ENCODE data around the gene QRFPR.

DNA sequence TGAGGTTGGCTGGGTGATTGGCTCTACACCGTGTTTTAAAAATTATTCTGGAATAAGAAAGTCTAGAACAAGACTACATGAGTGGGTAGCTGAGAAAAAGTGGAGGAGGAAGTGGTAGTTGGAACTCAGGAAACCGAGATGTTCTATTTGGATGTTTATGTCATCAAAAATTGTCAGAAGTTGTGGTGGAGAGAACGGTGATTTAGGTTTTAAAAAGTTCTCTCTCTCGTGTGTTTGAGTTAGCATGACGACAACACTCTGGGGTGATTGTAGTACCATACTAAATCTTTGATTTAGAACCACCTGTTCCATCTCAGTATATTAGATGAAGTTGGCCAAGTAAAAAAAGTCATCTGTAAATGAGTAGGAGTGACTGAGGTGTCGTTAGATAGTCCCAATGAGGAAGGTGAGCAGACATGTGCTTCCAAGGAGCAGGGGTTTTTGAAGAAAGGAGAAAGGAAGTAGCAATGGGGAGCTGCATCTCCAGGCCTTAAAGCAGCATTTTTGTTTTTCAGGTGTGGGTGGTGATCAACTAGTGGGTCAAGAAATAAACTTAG, 41.5 kb upstream of the FABP2 start:
- PRO-cap = no peak
- RAMPAGE, long total RNA = no peak

GRCh38 chr4:119478913-119479233, 149.7 kb downstream of the PDE5A start:
- PRO-cap = no peak
- RAMPAGE, long total RNA = no peak

GRCh38 chr4:119954477-119954984, 112.1 kb downstream of the MAD2L1 start:
- PRO-cap = no peak
- RAMPAGE, long total RNA = no peak

- PRO-cap = bidirectional peak, plus-strand start at chr4:120518266, minus-strand start at chr4:120518107
- RAMPAGE, long total RNA = no peak
Measured at GRCh38 chr4:120517889-120518451, 404.6 kb downstream of the PRDM5 start.

DNA sequence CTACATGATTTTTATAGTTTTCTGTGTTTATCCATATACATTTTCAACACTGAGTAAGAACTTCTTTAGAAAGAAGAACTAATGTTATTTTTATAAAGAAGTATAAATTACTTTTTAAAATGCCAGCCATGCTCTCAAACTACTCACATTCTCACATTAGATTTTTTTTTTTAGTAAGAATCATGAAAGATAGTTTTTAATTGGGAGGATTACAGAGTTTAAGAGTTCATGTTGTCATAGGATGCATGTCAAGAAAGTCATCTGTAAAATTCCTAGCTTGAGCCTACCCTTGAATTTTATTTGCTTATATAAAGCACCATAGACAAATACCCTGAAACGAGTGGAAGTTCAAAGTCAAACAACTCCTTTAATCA, 17.7 kb upstream of the TNIP3 start:
- PRO-cap = no peak
- RAMPAGE, long total RNA = start-site peak on the minus strand centred at position 284 of the sequence, 713 bp wide, 7 reads

- PRO-cap = no peak
- RAMPAGE, long total RNA = no peak
Measured at GRCh38 chr4:121380804-121381291, at the start of gene QRFPR. Gene QRFPR (minus strand): TSS chr4:121381018.

DNA sequence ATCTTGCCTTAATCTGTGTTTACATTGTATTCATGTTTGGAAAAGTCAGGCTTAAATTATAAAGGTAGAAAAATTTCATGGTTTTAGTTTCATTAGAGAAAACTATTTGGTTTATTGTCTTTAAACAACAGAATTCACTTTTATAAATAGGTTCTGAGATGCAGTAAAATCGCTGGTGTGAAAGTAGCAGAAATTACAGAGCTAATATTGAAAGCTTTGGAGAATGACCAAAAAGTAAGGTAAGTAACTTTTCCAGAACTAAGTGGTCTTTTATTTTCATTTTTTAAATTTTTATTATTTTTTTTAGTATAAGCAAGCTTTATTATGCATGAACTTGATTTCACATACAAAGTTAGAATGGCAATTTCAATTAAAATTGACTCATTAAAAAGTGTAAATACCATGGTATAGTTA, 10.3 kb downstream of the EXOSC9 start:
- PRO-cap = no peak
- RAMPAGE, long total RNA = start-site peak on the plus strand centred at position 109 of the sequence, 257 bp wide, 19 reads

DNA sequence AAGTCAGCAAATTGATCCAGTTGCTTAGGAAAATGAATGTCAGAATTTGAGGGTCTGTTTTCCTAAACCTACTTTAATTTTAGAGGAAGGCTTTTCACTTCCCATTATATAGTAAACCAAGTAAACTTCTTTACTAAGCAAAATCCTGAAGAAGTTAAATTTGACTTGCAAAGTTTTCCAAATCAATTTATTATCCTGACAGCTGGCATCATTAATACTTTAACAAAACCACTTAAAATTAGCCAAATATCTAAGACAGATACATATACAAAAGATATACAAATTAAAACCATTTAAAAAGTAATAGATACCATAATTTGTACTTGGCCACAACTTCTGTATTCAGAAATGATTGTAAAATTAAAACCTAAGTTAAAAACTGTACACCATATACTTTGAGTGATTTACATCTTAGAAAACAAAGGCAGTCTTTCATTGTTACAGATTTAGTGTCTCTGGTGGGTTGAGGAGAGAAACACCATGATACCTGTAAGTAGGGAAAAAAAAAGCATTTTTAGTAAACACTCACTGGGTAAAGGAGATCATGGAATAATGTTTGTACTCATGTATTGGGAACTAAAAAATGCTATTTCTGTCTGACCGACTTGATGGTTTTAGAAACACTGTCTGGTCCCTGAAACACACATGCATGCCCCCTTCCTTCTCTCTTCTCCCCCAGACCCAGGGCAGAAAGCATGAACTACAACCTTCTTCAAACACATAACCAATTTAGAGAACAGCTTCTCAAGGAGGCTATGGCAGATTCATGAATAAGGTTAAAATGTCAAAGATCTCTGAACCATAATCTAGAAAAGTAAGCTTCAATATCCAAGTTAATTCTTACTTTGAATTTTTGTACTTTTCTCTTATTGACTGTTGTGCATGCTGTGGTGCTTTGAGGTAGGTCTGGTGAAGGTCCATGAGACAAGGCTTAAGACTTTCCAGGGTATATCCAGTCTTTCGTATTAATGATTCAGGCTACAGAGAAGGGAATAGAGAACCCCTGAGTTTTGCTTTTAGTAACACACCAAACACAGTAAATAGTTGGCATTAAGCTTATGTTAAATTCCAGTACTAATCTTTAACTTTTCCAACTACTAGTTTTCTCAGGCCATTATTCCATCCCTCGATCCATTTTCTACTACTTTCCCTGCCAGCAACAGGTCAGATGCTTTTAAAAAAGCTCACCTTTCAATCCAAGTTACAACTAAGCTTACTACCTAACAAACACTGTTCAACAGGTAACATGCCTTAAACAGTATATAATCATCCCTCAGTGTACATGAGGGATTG, 6.0 kb downstream of the CCNA2 start:
- PRO-cap = no peak
- RAMPAGE, long total RNA = no peak

DNA sequence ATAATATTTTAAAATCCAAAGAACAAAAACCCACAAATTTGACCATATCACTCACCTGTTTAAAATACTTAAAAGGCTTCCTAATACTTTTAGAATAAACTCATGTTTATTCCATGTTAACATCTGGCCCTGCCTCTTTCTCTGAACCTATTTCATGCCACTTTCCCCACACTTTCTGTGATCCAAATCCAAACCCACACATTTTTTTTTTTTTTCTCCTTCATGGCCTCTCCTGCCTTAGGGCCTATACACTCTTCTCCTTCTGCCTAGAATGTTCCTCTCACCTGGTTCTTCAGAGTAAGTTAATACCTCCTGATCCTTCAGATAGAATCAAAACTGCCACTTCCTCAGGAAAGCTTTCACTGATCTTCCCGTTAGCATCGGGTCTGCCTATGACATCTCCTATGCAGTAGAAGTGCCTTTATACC, 84.1 kb upstream of the TRPC3 start:
- PRO-cap = no peak
- RAMPAGE, long total RNA = no peak

DNA sequence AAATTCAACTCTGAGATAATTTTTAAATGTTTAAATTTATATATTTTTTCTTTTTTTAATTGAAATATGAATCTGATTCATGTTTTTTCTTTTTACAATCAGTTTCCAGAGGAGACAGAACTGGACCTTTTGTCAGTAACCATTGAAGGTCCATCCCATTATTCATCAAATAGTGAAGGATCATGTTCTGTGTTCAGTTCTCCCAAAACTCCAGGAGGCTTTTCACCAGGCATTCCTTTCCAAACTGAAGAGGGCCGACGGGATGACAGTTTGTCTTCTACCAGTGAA, 50.9 kb upstream of the ADAD1 start:
- PRO-cap = no peak
- RAMPAGE, long total RNA = no peak

- PRO-cap = no peak
- RAMPAGE, long total RNA = no peak
Measured at GRCh38 chr4:122353645-122354059, 25.2 kb upstream of the ADAD1 start.

DNA sequence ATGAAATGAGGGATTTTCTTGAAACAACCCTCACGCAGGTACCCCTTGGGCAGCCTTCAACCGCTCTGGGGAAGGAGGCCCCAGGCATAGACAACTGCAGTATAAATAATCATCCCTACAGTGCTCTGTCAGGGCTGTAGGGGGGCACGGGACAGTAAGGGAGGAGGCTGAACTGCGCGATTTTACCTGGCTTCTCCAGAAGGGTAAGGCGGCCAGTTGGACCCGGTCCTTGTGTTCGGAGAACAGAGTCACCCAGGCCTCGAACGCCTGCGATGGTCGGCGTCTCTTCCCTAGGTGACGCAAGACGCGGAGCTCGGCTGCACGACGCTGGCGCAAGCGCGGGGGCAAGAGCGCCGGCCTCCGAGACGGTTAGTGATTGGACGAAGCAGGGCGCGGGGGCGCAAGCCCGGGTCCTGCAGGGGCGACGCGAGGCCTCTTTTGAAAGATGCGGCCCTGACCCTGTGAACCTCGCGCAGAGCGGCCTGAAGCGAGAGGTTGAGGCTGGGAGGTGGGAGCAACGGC, 328 bp downstream of the ADAD1 start:
- PRO-cap = no peak
- RAMPAGE, long total RNA = no peak

GRCh38 chr4:122560096-122560437, 60.8 kb downstream of the IL21 start:
- PRO-cap = no peak
- RAMPAGE, long total RNA = no peak

GRCh38 chr4:122688246-122688903, 44.1 kb upstream of the BBS12 start:
- PRO-cap = unidirectional peak, plus-strand start at chr4:122688783
- RAMPAGE, long total RNA = no peak

GRCh38 chr4:122783777-122784344, 42.8 kb upstream of the FGF2 start:
- PRO-cap = no peak
- RAMPAGE, long total RNA = no peak

DNA sequence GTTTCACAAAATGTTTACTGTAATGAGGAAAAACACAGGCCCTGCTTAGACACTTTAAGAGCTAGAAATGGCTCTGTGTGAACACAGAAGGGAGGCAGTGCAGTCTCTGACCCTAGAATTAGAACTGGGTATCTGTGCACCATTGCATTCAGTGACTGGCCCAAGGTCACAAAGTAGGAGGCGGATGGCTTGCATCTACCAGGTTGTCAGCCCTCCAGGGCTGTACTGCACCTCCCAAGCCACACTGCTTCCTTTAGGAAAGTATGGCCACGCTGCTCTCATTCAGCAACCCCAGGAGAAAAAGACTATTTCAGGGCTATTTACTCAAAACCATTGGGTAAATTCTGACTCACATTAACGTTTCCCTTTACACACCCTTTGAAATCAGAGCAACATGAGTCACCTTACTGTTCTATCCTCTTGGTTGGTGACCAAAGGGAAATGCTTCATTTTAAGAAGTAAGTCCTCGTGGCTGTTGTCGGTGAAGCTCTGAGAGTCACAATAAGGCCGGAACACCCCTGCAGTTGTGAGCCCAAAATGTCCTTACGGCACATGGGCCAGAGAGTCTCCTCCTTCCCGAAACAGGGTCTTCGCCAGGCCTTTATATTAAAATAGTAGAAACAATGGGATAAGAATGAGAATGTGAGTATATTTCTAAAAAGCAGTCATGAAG, 56.3 kb upstream of the SPRY1 start:
- PRO-cap = bidirectional peak, plus-strand start at position 461 of the sequence, minus-strand start at position 227 of the sequence
- RAMPAGE, long total RNA = no peak

DNA sequence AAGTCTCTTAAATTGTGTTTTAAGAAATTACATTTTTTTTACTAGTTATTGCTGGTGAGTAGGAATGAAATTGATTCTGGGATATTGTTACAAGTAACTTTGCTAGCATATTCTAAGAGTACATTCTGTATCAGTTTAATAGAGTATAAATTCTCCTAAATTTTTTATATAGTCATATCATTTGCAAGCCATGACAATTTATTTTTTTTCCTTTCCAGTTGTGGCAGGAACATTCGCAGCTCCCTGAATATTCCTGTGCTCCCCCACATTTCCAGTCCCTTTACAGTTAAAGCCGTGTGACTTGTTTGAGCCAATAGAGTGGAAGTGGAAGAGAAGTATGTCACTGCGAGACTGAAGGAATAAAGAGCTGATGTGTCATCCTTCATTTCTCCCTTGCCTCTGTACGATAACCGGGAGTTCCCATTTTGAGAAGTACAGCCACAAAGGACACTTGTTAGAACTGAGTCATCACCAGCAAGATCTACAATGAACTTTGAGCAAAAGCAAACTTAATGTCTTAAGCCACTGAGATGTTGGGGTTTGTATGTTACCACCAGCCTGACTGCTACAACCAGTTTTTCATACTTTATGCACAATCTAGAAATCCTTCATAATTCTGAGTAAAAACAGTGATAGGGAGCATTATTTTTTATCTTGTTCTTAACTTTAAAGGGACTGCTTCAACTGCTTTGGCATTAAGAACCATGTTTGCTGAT, 92.3 kb downstream of the SPRY1 start:
- PRO-cap = no peak
- RAMPAGE, long total RNA = no peak

DNA sequence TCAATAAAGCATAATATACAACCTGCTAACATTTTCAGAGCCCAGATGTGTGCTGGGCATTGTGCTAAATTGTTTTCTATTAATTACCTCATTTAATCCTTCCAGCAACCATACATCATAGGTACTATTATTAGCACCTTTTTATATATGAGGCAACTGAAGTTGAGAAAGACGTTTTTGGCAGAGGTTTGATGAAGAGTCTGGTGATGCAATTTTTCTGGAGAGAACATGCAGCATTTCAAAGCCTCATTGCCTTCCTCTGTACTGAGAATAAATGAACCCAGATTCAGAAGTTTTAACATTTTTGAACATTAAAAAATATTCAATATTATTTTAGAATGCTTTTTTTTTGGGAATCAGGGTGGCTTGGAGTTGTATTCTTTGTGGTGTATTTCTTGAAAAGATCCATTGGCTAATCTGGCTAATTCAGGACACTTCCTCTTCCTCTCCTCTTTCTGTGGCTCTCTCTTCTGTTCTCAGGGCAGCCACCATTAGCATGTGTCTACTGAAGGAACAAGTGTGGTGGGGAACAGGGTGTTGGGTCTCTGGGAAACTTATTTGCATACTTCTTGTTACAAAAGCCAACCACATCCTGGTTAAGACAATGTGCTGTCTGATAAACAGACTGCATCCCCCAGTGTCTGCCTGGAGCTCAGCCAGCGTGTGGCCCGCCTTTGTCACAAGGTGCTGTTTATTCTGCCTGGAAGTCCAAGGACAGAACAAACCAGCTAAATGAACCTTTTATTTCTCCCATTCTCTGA, 203.2 kb downstream of the SPRY1 start:
- PRO-cap = no peak
- RAMPAGE, long total RNA = no peak

DNA sequence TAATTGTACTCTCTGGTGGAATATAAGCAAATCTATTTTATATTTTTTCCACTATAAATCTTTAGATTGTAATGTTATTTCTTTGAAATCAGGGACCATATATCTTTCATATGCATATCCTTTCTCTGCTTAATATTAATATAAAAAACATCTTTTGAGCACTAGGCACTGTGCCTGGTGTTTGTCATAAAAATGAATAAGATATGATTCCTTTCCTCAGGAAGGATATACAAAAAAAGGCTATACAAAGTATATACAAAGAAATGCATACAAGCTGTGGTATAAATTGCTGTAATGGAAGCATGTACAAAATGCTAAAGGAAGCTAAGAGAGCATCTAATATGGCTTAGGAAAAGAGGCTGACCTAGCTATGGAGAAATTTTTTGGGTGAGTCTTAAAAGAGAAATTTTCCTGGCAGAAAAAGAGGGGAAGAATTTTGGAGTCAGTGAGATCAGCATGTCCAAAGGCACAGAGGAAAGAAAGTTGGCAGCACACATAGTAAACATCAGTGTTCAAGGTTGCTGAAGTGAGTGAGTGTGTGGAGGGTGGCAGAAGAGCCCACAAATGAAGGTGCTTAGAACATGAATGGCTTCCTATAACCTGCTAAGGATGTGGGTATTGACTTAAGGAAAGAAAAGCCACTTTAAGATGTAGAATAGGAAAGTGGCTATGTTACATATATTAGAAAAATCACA, 500.0 kb downstream of the SPRY1 start:
- PRO-cap = no peak
- RAMPAGE, long total RNA = no peak

- PRO-cap = unidirectional peak, minus-strand start at chr4:124019985
- RAMPAGE, long total RNA = no peak
Measured at GRCh38 chr4:124019809-124020669, 623.4 kb downstream of the SPRY1 start.

Measured in vagina (tissue), 1 donor.